Right ventricle myocardium (tissue), 1 donor: ENCODE results near the genes UBXN7 and NCBP2.

- PRO-cap, 2 experiments = no peak in any of the 2 experiments
These were observed 15.5 kb upstream of the MUC20 start for GRCh38 chr3:195705075-195705910.

DNA sequence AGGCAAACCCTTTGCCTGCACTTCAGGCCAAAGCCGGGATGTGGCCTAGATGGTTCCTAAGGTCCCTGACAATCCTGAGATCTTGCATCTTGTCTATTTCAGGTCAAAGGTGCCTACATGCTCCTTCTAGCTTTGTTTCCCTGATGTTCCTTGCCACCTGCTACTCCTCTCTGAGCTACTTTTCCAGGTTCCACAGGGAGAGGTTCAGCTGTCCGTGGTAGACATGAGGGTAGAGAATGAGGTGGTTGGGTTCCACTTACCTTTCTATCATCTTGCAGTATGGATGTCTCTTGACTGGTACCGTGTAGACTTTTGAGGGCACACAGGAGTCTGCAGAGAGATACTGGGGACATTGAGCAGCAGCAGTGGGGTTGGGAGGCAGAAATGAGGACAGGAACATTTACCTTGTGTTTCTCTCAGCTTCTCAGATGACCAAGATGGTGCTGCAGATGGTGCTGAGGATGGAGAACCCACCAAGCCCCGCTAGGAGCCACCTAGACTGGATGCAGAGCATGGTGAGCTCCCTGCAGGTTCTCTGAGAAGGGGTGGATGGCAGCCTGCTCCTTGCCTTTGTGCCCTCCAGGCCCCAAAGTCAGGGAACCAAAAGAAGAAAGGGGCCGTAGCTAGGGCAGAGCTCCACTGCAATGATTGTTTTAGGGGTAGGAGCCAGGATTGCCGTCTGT lies 12.3 kb upstream of the MUC20 start:
- PRO-cap, 2 experiments = no peak in any of the 2 experiments

DNA sequence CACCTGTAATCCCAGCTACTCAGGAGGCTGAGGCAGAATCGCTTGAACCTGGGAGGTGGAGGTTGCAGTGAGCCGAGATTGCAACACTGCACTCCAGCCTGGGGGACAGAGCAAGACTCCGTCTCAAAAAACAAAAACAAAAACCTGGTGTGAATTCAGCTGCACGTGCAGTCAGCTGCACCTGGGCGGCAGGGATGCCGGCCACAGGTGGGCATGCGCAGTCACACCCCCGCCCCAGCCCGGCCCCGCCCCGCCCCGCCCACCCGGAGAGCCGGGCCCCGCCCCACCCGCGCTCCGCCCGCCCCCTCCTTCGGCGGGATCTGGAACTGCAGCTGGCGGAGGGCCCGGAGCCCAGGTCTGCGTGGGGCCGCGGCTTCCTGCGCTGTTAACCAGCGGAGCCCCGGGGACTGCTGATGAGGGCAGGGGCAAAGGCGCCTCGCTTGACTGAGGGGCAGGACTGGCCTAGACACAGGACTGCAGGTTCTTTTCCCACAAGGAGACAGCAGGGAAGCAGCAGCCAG lies 27.0 kb downstream of the MUC20 start:
- PRO-cap, 2 experiments = no peak in any of the 2 experiments

GRCh38 chr3:195807599-195808309 lies 4.0 kb downstream of the MUC4 start:
- PRO-cap, 2 experiments = no peak in any of the 2 experiments

DNA sequence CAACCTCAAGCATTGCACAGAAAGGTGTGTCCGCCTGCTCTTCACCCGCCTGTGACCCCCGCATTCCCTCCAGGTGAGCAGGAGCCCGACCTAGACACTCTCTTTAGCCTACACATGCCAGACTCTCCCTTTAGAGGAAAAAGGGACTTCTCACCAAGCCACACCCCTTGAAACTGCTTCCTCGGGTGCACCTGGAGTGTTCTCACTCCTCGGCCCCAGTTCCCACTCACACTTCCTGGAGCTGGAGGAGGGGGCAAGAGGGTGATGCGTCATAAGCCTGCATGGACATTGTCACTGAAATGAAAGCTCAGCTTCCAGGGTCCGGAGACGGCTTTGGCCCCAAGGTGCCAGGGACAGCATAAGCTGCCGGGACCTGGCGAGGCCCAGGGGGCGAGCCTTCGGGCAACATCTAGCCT lies 9.7 kb upstream of the MUC4 start:
- PRO-cap, 2 experiments = no peak in any of the 2 experiments

- PRO-cap, 2 experiments = no peak in any of the 2 experiments
These were observed 44.9 kb downstream of the TNK2 start for GRCh38 chr3:195863054-195864157.

DNA sequence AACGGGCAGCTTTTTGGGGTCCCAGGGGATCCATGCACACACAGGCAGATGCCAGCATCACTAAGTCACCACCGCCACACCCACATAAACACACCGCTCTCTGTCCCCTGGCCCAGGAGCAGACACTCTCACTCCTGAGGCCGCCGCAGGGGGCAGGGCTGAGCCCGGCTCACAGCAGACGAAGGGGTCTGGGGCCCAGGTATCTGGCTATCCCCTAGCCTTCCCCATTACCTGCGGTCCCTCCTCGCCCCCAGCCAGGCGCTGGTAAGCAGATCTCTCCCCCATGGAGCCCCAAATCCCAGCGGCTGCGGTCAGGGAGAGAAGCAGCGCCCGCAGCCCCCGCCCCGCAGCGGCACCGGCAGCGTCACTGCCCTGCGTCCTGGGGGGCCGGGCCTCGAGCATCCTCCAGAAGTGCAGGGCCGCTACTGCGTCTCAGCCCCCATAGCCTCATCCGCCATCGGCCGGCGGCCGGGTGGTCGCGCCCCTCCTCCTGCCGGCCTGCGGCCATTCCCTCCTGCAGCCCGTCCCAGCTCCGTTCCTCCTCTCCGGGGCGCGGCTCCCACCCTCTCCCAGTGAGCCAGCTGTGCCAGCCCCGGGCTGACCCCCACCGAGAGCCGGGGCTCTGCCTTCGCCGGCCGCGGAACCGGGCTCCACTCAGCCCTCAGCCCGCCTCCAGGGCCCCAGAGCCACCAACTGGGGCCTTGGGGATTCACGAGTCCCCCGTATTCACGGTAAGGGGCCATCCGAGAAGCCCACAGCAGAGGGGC lies 13.2 kb downstream of the TNK2 start:
- PRO-cap, 2 experiments = peak in 1 of 2 experiments; most common plus-strand start position 177 of the sequence (in 1)

DNA sequence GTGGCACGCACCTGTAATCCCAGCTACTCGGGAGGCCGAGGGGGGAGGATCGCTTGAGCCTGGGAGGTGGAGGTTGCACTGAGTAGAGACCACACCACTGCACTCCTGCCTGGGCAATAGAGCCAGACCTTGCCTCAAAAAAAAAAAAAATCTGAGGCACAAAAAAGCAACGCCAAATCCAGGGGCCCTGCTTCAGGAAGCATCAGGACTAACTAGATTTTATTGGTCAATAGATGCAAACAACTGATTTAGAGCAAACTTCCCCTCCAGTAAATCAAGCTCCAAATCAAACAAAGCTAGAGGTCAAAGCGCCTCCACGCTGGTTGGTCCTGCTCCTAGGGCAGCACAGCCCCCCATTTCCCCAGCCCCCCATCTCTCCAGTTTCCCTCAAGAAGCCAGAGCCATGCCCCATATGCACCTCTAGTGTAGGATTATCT lies 3.0 kb upstream of the TNK2 start:
- PRO-cap, 2 experiments = no peak in any of the 2 experiments

GRCh38 chr3:195911763-195912371 lies 3.5 kb upstream of the TNK2 start:
- PRO-cap, 2 experiments = no peak in any of the 2 experiments

DNA sequence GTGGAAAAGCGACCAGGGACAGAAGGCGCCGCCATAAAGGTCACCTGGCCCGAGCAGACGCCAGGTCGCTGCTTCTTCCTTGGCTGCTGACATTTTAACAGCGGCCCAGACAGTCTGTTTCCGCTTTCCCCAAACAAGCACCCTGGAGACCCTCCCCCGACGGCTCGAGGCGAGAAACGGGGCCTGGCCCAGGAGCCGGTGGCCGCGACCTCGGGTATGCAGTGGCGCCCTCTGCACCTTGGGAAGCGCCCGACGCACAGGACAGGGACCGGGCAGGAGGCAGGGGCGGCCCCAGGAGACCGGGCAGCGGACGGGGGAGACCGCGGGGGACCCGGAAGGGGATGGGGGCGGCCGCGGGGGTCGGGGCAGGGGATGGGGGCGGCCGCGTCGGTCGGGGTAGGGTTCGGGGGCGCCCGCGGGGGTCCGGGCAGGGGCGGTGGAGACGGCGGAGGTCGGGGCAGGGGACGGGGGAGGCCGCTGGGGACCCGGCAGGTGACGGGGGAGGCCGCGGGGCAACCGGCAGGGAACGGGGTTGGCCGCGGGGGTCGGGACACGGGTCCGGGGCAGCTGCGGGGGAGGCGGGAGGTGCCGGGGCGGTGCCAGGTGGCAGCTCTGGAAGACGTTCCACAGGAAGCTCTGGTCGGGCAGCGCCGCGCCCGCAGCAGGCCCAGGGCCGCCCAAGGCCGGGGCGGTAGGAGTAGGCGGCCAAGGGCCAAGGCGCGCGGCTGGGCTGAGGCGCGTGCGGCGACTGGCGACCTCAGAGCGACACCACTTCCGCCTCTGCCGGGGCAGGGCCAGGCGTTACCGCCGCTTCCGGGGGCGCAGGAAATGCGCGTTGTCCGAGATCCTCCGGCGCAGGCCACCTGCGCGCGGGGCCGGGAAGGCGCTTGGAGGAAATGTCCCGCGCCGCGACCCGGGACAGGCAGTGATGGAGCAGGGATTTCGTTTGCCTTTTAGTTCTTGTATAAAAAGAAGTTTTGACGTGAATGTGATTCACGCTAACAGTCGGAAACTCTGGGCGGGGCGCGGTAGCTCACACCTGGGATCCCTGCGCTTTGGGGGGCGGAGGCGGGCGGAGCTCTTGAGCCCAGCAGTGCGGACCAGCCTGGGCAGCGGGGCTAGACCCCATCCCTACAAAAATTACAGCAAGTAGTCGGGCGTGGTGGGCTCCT lies 45.8 kb upstream of the TNK2 start:
- PRO-cap, 2 experiments = peak in 2 of 2 experiments; most common plus-strand start position 842 of the sequence (in 2); most common minus-strand start position 750 of the sequence (in 2)

DNA sequence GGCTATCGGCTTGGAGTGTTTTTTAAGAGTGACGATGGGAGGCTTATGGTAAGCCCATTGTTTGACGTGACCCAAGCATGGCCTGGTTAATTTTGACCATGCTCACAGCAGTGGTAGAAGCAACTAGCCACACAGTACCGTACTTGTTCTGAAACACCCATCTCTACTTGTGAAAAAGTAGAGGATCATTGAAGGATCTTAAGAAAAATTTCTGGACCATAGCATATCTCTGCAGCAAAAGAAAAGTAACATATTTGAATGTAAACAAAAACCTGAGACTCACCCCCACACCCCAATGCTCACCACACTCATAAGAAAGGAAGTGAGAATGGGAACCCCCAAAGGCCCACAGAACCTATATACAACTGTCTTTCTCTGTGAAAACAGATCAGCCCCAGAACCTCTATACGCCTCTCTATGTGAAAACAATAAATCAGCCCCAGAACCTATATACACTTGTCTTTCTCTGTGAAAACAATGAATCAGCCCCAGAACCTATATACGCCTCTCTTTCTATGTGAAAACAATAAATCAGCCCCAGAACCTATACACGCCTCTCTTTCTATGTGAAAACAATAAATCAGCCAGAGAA lies 33.8 kb upstream of the TFRC start:
- PRO-cap, 2 experiments = no peak in any of the 2 experiments

GRCh38 chr3:196159817-196160359 lies 51.3 kb downstream of the ZDHHC19 start:
- PRO-cap, 2 experiments = no peak in any of the 2 experiments

- PRO-cap, 2 experiments = no peak in any of the 2 experiments
These were observed 21.2 kb downstream of the SLC51A start for GRCh38 chr3:196237540-196237935.

GRCh38 chr3:196343061-196343511 lies 4.9 kb upstream of the TM4SF19 start:
- PRO-cap, 2 experiments = no peak in any of the 2 experiments

GRCh38 chr3:196432267-196433024 lies at the start of gene UBXN7:
UBXN7 (minus strand) TSS chr3:196432427.
- PRO-cap, 2 experiments = peak in 2 of 2 experiments; most common plus-strand start chr3:196432540 (in 1); most common minus-strand start chr3:196432427 (in 2)

GRCh38 chr3:196496166-196496846 lies 7.3 kb downstream of the RNF168 start:
- PRO-cap, 2 experiments = no peak in any of the 2 experiments

DNA sequence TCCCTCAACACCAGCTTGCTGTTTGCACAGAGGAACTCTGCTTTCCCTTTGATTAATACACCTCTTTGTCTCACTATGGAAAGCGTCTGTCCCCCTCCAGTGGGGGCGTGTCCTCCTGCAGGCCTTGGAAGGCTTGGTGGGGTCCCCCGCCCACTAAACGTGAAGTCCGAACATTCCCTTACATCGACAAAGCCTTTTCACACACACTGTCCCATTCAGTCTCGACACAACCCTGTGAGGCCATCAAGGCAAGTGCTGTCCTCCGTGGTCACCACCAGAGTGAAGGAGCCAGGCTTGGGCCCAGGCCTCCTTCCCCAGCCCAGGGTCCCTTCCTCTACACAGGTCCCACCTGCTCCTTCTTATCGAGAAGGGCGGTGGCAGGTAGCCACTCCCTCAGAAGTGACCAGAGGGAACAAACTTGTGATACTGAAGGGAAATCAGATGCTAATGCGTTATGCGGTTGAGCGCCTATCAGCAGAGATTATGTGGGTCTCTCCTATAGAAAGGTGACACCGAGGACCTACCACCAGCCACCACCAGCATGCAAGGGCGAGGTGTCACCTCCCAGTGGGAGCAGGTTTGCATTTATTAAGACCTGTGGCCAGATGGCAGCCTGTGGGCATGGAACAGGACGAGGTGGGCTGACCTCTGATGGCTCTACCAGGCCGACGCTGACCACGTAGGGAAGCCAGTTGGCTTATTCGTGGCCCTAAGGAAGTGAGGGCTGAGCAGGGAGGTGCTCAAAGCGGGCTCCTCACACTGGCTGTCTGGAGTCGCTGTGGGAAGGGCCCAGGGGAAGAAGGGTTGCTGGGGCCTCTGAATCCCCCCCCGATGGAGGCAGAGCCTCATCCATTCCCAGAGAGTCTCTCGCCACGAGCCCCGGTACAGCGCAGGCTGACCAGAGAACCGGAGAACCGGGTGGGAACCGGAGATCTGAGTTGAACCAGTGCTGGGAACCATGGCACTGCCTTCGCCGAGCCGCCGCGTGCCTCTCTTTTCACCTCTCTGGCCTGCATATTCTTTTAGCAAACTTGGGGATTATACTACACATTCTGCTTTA lies 6.7 kb downstream of the NRROS start:
- PRO-cap, 2 experiments = no peak in any of the 2 experiments

- PRO-cap, 2 experiments = no peak in any of the 2 experiments
These were observed 35.6 kb downstream of the NCBP2 start for GRCh38 chr3:196906541-196907250.

GRCh38 chr3:196942266-196942624 lies at the start of gene NCBP2:
NCBP2 (minus strand) TSS chr3:196942528.
- PRO-cap, 2 experiments = peak in 2 of 2 experiments; most common minus-strand start chr3:196942433 (in 2)

DNA sequence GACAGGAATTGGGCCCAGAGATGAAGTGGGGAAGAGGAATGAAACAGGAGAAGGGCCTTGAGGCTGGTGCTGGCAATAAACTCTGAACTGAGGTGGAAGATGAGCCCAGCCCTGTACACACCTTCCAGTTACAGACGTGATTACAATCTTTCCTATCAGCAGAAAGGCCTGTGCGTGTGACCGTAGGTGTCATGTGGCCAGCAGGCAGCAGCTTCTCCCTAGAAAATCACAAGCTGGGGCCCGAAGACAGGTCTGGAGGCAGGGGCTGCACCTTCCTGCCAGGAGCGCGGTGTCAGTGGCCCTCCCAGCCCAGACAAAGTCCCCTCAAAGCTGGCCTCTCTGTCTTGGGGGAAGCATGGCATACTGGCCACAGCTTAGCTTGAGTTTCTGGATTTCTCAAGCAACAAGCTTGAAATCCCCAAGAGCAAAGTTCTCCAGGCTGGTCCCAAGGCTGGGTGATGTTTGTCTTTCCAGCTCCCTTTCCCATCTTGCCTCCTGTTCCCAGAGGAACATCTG lies 16.7 kb upstream of the PIGZ start:
- PRO-cap, 2 experiments = no peak in any of the 2 experiments